Left lobe of liver (tissue), 1 donor: Measurements from ENCODE around the gene STEEP1.

DNA sequence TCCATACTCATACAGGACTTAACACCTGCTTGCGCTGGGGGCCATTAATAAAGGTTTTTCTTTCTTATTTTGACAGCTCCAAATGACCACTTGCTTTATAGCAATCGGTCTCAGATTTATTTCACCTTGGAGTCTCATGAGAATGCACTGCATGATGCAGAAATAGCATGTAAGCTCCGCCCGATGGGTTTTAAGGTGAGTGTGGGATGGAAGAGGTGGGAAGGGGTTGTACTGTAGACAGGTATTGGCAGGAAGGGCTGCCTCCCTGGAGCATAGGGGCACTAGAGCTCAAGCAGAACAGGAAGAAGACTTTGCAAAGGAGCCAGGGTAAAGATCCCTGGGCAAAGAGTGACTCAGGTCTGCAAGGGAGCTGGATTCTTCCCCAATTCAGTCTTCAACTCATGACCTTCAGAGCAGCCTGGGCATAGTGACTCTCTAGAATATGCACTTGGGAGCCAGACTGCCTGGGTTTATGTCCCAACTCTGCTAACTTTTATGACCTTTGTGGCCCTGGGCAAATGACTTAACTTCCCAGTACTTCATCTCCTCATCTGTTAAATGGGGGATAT lies 3.9 kb downstream of the LONRF3 start:
- PRO-cap = no peak

GRCh38 chrX:119300560-119300759 lies 64.4 kb downstream of the PGRMC1 start:
- PRO-cap = no peak

GRCh38 chrX:119565119-119565832 lies at the start of gene STEEP1:
Gene STEEP1 (minus strand): TSS chrX:119565409.
- PRO-cap = bidirectional peak, plus-strand start at chrX:119565504, minus-strand start at chrX:119565408

- PRO-cap = no peak
Measured at GRCh38 chrX:119617382-119618326, 43.3 kb downstream of the UBE2A start.

- PRO-cap = no peak
Measured at GRCh38 chrX:119654940-119655649, 37.9 kb downstream of the SEPTIN6 start.

DNA sequence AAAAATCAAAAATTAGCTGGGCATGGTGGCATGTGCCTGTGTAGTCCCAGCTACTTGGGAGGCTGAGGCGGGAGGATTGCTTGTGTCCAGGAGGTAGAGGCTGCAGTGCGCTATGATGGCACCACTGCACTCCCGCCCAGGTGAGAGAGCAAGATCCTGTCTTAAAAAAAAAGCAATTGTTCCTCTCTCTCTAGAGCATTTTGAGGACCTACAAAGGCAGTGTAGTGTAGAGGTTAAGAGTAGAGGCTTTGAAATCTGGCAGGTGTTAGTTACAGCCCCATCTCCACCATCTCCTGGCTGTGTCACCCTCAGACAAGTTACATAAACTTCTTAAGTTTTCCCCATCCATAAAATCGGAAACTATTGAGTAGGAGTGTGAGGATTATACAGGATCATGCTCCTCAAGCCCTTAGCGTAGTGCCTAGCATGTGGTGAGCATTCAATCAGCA lies 16.3 kb downstream of the SEPTIN6 start:
- PRO-cap = no peak

GRCh38 chrX:119780978-119781710 lies 10.3 kb downstream of the RPL39 start:
- PRO-cap = no peak

DNA sequence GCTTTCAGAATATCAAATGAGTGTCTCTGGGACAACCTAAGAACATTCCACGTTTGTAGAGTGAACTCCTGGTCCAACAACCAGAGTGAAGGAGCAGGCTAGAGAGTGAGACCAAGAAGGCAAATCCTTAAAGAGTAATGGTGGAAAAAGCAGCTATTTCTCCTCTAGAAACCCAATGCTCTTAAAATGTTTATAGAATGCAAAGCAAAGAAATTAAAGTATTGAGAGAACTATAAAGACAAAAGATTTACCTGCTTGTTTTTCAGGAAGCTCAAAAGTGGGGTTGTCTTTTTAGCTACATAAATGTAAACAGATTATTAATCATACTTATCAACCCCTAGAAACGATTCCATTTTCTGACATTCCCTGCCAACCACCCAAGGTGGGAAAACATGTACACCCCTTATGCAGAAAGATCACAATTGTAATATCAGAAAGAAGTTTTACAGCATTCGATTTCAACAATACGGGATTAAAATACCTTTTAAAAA lies 11.2 kb downstream of the UPF3B start:
- PRO-cap = no peak

DNA sequence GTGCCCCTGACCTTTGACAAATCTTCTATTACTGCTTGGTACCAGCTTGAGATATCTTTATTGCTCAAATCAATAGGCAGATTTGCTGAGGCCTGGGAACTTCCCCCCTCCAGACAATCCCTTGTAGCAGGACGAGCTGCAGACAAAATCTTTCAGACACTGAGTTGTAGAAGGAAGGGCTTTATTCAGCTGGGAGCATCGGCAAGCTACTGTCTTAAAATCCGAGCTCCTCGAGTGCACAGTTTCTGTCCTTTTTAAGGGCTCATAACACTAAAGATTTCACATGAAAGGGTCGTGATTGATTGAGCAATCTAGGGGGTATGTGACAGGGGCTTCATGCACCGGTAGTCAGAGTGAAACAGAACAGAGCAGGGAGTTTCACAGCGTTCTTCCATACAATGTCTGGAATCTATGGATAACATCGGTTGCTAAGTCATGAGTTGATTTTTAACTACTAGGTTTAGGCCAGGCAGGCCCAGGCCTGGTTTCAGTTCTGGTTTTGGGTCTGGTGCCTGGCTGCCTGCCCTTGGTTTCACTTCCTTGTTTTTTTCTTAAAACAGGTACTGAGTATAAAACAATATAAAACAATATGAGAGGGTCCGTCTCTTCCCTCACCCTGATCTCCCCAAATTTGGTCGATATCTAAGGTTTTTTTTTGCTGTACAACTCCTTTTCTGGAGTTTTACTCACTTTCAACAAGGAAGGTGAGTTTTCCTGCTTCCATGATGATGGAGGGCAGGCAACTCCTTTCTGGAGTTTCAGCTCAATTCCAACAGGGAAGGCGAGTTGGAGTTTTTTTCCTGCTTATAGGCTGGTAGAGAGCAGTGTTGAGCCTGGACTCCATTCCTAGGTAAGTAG lies 41.6 kb downstream of the RHOXF2B start:
- PRO-cap = no peak

- PRO-cap = no peak
Measured at GRCh38 chrX:120310282-120310979, 830 bp downstream of the TMEM255A start.

GRCh38 chrX:120589277-120589600 lies 14.7 kb upstream of the MCTS1 start:
- PRO-cap = no peak

DNA sequence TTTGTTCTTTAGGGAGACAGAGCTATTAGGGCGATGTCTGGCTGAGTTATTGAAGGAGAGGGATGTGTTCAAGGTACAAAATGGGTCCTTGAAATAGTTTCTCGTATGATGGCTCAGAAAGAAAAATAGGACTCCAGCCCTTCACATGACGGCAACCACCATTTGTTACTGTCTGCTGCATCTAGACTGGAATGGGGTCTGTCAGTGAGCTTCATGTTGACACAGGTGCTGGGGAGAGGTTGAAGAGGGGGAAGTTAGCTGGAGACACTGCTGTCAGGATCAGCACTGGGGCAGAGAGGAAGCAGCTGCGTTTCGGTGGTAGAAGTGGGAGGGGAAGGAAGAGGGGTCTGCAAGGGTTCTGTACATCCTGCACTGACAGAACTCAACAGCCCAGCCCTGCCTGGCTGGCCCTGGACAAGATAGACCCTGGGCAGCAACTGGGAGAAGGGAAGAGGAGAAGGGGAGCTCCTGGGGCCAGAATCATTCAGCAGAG lies 119.3 kb upstream of the C1GALT1C1 start:
- PRO-cap = no peak

DNA sequence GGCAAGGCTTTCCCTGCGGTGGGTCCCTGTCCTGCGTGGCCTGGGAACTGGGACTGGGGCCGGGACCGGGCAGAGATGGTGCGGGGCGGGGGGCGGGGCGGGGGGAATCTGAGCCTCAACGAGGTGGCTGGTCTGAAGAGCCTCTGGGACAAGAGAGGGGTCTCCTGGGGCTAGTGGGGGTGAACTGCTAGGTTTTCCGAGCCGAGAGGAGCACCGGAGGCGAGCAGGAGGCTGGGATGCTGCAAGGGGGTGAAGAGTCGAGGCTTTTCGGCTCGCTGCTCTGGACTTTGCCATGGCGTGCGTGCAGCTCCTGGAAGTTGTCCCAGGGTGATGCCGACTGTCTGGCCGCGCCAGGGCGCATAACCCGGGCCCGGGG lies 614 bp downstream of the GRIA3 start:
- PRO-cap = no peak

- PRO-cap = no peak
Measured at GRCh38 chrX:123185080-123185527, 1.0 kb downstream of the GRIA3 start.

DNA sequence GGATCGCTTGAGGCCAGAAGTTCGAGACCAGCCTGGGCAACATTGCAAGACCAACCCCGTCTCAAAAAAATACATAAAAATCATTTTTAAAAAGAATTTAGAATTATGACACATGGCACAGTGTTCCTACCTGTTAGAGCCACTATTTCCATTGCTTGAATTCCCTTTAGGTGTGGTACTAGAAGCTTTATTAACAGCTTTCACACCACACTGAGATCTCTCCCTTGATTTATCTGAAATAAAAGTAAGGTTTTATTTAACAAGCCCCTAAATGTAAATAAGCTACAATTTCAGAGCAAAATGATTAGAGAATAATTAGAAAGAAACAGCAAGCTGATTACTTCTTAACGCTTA lies 110.2 kb downstream of the THOC2 start:
- PRO-cap = no peak

- PRO-cap = no peak
Measured at GRCh38 chrX:123622982-123623665, 109.7 kb downstream of the THOC2 start.

DNA sequence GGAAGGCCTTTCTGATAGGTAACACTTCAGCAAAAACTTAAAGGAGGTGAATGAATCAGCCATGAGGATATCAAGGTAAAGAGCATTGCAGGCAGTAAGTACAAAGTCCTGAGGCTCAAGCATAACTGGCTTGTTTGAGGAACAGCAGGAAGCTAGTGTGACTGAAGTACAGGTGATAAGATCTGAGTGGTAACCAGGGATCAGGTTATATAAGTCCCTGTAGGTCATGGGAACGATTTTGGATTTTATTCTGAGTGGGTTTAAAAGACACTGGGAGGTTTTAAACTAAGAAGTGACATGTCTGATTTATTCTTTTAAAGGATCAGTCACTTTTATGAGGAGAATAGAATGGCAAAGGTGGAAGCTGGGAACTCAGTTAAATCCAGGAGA lies 47.1 kb upstream of the THOC2 start:
- PRO-cap = no peak

- PRO-cap = no peak
Measured at GRCh38 chrX:123803137-123803900, 56.5 kb upstream of the XIAP start.

- PRO-cap = bidirectional peak, plus-strand start at chrX:123959630, minus-strand start at chrX:123959524
Measured at GRCh38 chrX:123959212-123960096, 2.1 kb upstream of the STAG2 start.

DNA sequence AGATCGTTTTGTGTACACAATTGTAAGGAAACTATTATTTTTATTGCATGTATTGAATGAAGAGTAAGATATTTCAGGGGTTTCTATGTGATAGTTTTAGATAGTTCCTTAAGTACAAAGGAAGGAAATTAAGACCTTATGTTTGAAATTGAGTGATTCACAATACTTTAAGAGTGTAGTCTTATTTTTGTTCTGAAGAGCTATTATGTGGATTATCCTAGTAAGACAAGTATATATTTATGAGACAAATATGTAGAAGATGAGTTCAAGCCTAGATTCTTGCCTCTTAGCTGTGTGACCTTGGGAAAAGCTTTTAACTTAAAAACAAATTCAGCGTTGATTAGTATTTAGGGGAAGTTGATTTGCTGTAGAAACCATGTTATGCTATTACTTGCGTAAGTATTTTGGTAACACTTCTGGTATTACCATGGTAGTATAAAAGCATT lies 33.0 kb downstream of the STAG2 start:
- PRO-cap = no peak